Neuron (in vitro differentiated cells): ENCODE data around the genes POLR2E, SBNO2, CBARP and ATP5F1D.

DNA sequence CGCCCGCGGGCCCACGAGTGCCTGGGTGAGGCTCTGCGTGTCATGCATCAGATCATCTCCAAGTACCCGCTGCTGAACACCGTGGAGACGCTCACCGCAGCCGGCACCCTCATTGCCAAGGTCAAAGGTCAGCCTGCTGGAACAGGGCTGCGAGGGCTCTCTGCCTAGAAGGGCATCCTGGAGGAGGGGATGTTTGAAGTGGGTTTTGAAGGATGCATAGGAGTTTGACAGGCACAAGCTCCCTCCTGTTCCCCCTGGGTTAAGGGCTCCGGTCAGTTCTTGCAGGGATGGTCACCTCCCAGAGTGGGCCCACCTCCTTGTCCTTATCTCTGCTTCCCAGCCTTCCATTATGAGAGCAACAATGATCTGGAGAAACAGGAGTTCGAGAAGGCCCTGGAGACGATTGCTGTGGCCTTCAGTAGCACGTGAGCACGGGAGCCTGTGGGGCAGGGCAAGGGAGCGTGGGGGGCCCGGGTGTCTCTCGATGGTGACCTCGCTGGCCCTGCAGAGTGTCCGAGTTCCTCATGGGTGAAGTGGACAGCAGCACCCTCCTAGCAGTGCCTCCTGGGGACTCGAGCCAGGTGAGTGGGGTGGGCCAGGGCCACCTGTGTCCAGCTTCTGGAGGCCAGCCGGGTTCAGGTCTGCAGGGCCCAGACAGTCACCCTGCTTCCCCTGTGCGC is 6.3 kb downstream of the ARHGAP45 start:
- PRO-cap = no peak

DNA sequence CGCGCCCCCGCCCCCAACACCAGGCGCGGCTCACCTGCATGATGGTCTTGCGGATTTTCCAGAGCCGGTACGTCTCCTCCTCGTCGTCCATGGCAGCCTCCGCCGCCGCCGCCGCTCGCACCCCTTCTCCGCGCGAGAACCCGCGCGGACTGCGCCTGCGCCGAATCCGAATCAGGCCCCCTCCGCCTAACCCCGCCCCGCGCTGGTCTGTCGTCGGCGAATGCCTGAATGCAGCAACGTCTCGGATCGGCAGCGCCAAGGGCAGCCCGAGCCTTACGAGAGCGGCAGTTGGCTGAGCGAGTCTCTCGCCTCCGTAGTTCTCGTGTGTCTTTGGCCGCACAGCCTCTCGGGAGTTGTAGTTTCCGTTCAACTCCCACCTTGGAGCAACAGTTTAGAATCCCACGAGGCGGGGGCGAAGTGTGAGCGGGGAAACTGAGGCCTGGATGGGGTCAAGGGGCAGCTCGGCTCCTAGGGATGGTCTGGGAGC is at the start of gene POLR2E:
POLR2E (minus strand) TSS at position 151 of the 487 bp plus-strand sequence.
- PRO-cap = unidirectional peak, minus-strand start at position 112 of the sequence

DNA sequence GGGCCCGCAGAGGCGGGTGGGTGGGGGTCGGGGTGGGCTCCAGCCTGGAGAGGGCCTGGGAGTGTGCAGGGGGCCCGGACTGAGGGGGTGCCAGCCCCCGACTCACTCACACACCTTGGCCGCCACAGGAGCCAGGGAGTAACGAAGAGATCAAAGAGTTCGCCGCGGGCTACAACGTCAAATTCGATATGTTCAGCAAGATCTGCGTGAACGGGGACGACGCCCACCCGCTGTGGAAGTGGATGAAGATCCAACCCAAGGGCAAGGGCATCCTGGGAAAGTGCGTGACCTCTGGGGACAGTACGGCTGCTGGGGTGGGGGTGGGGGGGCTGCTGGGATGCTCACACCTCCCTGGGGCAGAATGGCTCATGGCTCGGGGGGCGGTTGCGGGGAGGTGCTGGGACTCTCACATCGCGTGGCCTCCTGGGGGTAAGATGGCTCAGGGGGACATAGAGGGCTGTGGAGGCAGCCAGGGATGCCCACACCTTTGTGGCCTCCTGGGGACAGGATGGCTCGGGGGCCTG is 1.8 kb downstream of the GPX4 start:
- PRO-cap = no peak

GRCh38 chr19:1143781-1144286 is 30.2 kb downstream of the SBNO2 start:
- PRO-cap = no peak

GRCh38 chr19:1157419-1158362 is 16.4 kb downstream of the SBNO2 start:
- PRO-cap = no peak

DNA sequence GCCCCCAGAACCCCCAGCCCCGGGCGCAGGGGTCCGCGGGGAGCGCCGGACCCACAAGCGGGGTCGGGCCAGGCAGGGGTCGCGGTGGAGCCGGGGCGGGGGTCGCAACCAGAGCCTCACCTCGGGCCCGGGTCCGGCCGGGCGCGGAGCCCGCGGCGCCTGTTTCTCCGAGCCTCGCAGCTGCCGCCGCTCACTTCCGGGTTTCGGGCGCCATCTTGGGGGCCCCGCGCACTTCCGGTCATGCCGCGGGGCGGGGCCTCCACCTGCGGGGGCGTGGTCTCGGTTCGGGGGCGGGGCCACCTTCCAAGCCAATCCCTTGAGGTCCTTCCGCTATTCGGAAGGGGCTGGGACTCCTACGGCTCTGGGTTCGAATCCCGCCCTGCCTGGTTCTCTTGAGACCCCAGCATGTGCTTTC is at the start of gene SBNO2:
SBNO2 (minus strand) TSS at position 217 of the 415 bp plus-strand sequence.
- PRO-cap = unidirectional peak, minus-strand start at position 182 of the sequence

- PRO-cap = no peak
Observed at GRCh38 chr19:1189303-1189926, 15.3 kb upstream of the SBNO2 start.

- PRO-cap = no peak
Observed at GRCh38 chr19:1229787-1230003, 8.1 kb downstream of the CBARP start.

GRCh38 chr19:1232346-1233214 is 5.2 kb downstream of the CBARP start:
- PRO-cap = no peak

DNA sequence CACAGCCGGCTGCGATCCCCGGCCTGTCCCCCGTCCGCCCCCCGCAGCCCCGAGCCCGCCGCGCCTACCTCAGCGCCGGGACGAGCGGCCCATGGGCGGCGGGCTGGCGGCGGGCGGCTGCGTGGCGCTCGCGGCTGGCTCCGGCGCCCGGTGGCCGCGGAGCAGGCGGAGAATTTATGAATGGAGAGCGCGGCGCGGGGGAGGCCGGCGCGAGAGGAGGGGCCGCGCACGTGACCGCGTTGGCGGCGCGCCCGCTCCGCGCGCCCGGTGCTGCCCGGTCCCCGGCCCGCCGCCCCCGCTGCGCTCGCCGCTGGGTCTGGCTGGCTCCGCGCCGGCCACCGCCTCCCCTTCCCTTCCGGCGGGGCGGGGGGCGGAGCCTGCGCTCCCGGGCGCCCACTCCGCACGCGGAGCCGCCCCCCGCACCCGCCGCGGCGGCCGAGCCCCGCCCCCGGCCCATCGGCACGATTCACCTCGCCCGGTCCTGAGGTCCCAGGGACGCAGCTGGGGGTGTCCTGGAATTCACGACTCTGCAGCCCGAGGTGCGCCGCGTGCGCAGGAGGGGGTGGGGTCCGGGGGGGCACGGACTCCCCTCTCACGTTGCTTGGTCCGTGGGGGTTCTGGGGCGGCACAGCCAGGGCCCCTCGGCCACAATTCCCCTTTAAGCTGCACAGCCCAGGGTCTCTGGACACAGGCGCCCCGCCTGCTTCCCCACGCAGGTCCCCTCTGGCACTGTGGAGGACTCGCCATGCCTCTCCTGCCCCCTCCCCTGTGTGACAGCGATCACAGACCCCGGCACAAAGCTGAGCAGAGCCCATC is at the start of gene CBARP:
CBARP (minus strand) TSS at position 318 of the 816 bp plus-strand sequence.
- PRO-cap = bidirectional peak, plus-strand start at position 72 of the sequence, minus-strand start outside the sequence; bidirectional peak, plus-strand start at position 456 of the sequence, minus-strand start at position 318 of the sequence

DNA sequence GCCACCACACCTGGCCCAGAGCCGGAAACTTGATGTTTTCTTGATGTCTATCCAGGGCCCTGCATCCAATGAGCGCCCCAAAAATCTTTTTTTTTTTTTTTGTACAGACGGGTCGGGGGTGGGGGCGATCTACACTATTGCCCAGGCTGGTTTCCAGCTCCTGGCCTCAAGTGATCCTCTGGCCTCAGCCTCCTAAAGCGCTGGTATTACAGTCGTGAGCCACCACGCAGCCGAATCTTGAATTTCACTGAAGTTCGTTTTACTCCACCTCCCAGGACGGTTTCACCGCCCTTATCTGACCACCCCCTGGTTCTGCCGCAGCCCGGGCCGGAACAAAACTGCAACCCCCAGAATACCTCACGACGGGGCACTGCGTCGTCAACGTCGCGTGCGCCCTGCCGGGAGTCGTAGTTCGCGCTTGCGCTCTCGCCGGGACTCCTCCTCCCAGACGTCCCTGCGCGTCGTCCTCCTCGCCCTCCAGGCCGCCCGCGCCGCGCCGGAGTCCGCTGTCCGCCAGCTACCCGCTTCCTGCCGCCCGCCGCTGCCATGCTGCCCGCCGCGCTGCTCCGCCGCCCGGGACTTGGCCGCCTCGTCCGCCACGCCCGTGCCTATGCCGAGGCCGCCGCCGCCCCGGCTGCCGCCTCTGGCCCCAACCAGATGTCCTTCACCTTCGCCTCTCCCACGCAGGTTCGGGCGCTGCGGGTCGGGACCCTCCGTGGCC is at the start of gene ATP5F1D:
ATP5F1D (plus strand) TSS at position 447 of the 721 bp plus-strand sequence.
- PRO-cap = bidirectional peak, plus-strand start at position 509 of the sequence, minus-strand start at position 293 of the sequence

DNA sequence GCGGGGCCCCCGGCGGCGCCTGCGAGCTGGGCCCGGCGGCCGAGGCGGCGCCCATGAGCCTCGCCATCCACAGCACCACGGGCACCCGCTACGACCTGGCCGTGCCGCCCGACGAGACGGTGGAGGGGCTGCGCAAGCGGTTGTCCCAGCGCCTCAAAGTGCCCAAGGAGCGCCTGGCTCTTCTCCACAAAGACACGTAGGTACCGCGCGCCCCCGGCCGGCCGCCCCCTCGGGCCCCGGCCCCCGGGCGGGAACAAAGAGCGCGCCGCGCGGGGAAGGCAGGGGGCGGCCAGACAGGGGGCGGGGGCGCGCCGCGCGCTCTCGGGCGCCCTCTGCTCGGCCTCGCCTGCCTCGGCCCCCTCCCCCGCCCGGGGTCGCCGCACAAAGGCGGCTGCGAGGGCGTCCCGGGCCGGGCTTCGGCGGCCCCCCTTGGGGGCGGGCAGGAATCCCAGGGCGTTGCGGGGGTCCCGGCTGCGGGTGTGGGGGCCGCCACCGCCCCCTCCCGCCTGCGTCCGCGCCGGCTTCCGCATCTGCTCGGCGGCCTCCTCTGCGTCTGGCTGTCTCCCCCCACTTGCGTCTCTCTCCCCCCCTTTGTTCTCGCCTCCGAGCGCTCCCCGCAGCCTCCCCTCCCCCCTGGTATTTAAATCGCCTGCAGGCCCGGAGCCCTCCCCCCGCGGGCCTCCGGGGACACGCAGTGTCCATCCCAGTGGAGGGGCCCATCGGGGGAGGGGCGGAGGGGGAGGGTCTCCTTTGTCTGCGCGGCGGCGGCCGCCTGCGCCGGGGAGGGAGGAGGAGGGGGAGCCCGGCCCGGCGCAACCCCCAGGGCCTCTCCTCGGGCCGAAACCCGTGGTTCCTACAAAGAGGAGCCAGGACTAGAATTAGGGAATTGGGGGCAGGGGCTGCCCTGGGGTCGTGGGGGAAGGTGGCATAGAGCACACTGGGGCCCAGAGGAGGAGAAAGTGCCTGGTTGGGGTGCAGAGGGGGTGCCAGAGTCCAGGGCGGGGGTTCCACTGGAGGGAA is 2.3 kb downstream of the MIDN start:
- PRO-cap = bidirectional peak, plus-strand start at position 384 of the sequence, minus-strand start at position 297 of the sequence; bidirectional peak, plus-strand start at position 858 of the sequence, minus-strand start at position 555 of the sequence

GRCh38 chr19:1251354-1251695 is 2.9 kb downstream of the MIDN start:
- PRO-cap = bidirectional peak, plus-strand start at chr19:1251569, minus-strand start at chr19:1251428; bidirectional peak, plus-strand start at chr19:1251835, minus-strand start at chr19:1251651

DNA sequence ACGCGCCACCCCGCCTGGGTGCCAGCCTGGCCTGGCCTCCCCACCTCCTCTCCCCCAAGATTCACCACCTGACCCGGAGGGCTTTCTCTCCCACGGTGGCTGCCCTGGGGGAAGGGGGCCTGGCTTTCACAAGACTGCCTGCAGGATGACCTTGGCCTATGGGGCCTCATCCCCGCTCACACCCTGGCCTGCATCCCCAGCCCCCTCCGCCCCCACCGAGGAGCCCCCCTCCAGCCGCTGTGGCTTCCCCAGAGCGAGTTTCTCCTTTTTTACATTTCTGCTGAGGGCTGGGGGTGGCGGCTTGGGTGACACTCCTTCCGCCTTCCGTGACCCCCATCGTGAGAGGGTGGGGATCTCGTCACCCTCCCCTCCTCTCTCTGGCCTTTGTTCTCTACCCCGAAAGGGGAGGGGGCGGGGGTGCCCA is 3.6 kb downstream of the MIDN start:
- PRO-cap = no peak

- PRO-cap = no peak
Observed at GRCh38 chr19:1256636-1257867, 8.7 kb downstream of the MIDN start.

GRCh38 chr19:1260666-1261246 is 8.4 kb upstream of the CIRBP start:
- PRO-cap = bidirectional peak, plus-strand start at chr19:1261133, minus-strand start at chr19:1260824

DNA sequence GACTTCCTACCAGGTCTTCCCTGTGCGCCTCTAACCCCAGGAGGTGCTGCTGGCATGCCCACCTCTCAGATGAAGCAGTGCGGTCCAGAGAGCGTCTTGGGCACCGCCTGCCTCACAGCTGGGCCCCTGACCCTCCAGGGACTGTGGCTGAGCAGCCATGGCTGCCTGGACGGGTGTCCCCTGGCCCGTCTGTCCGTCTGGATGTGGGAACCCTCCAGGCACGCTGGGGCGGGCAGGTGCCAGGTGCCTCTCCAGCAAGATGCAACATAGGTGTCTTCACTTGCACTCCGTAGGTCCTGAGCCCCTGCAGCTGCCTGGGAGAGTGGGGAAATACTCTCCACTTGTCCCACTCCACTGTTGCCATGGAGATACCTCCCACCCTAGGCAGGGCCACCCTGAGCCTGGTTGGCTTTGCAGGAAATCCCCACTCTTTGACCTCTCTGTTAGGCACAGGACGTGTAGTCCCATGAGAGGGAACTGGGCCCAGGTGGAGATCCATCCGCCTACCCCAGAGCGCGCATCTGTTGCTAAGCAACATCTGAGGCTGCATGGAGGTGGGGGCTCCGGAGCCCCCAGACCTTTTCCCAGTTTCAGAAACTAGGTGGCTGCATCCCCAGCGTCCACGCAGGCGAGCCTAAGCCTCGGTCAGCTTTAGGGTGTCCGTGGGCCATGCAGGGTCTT is 4.5 kb upstream of the CIRBP start:
- PRO-cap = no peak

GRCh38 chr19:1283144-1284156 is 2.2 kb upstream of the EFNA2 start:
- PRO-cap = no peak

- PRO-cap = no peak
Observed at GRCh38 chr19:1355491-1356464, 1.0 kb downstream of the PWWP3A start.

GRCh38 chr19:1409467-1409958 is 2.1 kb downstream of the DAZAP1 start:
- PRO-cap = no peak